Camera-type eye (tissue), 1 donor: Measurements from ENCODE around the gene COQ4.

DNA sequence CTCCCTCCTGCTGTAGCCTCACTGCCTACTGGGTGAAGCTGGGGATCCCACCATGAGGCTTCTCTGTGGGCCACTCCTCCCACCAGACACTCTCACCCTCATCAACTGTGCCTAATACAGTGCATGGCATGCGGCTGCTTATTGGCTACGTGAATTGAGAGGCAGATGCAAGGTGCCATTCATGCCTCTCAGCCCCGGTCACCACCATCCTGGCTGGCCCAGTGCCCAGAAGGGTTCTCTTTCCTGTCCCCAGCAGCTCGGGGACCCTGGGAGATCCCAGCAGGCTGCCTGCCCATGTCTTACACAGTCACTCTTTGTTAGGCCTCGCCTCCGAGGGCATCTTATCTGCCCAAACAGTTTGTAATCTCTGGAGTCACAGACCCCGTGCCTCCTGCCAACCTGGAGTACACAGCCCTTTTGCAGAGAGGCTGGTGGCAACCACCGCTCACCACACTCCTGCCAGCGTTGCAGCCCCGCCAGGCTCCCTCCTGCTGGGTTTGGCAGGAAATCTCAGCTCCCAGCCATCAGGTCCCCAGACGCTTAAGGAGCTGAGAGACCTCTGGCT is 6.9 kb upstream of the AK1 start:
- RAMPAGE, long total RNA: no peak

DNA sequence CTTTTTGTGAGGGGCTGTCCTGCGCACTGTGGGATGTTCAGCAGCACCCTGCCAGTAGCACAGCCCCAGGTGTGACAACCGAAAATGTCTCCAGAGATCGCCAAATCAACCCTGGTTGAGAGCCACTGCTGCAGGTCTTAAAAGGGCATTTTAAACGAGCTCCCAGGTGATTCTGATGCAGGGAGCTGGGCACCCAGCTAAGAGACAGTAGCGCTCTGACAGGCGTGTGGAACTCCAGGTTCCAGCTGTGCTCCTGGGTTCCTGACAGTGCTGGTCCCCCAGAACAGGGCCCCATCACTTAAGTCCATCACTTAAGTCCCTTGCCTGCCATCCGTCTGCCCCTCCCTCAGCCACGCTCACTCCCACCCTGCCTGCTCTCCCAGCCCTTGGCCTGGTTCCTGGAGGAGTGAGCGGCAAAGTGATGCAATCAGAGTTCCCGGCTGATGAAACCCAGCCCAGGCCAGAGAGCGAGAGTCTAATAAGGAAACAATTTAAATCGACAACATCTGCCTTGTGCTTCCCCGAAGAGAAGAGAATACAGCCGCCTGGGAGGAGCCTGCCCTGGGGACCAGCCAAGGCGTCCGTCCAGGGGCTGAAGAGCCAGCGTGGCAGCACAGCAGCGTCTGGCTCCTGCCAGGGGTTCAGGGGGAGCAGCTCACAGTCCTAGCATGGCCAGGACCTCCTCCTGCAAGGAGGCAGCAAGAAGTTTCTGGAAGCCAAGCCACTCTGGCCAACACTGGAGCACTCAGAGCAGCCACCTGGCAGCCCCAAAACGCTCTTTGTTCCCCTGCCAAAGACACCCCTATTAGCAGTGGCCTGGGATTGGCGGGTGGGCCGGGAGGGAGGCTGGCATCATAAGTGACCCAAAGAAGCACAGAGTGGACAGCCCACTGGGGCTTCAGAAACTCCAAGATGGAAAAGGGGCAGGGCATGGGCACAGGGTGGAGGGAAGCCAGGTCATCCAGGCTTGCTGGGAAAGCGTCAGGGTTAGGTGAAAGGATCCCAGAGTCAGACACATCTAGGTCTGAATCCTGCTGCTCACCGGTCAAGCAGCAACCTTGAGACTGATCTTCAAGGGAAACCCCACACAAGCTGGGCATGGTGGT is 15.2 kb downstream of the EEIG1 start:
- RAMPAGE, long total RNA: no peak

DNA sequence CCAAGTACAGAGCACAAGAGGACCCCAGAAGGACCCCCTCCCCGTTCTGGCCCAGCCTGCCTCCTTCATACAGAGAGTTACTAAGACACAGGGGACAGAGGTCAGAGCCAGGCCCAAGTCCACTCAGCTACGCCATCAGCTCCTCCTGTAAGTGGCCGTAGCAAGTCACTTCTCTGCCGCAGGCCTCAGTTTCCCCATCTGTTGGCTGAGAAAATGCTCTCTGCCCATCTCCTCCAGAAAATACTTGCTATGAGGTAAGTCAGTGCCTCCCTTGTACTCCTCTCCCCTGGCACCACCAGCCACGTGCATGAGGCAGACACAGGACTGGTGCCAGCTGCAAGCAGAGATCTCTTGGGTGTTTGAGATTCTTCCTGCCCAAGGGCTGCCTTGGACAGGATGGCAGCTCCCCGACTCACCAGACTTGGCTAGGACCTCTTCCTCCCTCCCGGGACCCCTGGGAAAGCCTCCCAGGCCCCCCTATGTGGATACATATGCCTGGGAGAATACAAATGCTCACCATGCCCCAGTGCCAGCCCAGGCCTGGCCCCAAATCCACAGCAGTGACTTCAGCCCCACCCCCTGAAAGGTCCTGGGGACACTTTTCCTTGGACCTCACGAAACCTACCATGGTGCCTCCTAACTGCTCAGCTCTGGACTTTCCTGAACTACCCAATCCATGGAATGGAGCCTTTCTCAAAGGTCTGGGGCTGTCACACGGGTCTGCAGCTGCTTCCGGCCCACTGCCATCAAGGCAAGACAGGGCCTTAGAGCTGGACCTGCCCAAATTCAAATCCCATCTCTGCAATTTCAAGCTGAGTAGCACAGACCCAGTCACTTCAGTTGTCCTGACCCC is 5.1 kb downstream of the EEIG1 start:
- RAMPAGE, long total RNA: no peak

DNA sequence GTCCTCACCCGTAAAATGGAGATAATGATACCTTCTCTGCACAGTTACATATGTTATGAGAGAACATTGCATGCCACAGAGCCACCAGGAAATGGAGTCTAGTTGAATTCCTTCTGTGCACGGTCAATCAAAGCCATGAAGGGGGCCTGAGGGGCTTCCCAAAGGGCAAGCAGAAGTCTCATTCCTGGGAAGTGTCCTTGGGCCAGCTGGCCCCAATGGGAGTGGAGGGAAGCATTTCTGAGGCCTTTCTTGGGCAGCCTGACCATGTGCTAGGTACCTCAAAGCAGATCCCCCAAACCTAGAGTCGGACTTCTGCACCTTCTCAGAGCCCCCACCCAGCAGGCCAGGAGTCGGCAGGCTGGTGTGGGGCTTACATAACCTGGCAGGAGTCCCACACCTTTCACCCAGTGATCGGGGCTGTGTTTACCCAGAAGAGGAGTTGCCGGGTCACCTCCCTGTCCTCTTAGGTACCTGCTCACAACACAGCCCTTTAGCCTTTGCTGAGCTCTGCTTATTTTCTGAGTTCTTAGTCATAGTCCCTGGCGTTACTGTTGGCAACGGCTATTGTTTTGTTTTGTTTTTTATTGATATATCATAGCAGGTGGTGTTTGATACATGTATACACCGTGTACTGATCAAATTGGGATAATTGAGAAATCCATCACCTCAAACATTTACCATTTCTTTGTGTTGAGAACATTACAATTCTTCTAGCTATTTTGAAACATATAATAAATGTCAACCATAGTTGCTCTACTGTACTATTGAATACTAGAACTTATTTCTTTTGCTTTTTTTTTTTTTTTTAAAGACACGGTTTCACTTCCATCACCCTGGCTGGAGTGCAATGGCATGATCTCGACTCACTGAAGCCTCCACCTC is 10.2 kb upstream of the EEIG1 start:
- RAMPAGE, long total RNA: no peak

- RAMPAGE, long total RNA: no peak
Measured at GRCh38 chr9:128030790-128031505, 36.2 kb downstream of the NAIF1 start.

DNA sequence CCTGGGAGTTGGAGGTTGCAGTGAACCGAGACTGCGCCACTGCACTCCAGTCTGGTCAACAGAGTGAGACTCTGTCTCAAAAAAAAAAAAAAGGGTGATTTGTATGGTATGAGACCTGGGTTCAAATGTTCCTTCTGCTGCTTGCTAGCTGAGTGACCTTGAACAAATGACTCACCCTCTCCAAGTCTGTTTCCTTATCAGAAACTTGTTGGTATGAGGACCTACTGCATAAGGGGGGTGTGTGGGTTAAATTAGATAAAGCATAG is 9.8 kb downstream of the SLC25A25 start:
- RAMPAGE, long total RNA: no peak

DNA sequence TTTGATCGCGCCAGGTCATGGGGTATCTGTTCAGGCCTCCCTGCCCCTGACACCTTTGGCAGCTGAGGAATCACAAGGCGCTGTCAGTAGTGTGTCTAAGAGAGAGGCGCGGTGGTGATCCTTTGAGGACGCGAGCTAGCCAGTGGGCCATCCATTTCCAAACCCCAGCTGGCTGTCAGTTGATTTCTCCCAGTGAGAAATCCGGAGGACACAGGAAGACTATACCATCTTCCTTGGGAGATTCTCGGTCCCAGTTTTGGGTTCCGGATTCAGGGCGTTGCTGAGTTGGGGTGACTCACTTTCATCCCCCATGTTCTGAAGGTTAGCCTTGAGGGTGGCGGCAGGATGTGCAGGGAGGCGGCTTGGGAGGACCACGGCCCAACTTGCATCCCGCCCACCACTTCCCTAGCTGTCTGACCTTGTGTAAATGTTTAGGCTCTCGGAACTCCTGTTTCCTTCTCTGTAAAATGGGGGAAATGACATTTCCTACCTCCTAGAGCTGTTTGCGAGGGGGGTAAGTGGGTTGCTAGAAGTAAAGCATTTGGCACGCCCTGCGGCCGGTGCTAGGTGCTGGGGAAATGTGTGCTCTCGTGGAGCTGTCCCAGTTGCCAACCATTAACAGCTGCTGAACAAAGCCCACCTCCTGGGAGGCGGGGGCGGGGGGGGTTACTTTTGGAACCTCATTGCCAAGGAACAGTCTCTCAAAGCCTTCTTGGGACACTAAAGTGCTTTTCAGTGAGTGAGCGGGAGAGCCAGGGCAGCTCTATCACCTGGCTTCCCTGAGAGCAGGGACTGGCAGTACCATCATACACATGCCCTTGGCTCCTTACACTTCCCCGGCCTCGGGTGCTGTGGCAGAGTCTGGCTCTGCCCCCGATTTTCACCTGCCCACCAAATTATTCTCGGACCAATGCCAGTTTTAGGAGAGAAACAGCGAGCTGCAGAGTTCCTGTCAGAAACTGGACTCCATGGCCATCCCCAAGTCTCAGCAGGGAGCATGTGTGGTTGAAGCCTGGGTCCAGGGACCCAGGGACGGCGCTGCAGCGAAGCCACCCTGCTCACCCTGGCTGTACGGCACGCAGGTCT is 27.5 kb downstream of the PTGES2 start:
- RAMPAGE, long total RNA: no peak

DNA sequence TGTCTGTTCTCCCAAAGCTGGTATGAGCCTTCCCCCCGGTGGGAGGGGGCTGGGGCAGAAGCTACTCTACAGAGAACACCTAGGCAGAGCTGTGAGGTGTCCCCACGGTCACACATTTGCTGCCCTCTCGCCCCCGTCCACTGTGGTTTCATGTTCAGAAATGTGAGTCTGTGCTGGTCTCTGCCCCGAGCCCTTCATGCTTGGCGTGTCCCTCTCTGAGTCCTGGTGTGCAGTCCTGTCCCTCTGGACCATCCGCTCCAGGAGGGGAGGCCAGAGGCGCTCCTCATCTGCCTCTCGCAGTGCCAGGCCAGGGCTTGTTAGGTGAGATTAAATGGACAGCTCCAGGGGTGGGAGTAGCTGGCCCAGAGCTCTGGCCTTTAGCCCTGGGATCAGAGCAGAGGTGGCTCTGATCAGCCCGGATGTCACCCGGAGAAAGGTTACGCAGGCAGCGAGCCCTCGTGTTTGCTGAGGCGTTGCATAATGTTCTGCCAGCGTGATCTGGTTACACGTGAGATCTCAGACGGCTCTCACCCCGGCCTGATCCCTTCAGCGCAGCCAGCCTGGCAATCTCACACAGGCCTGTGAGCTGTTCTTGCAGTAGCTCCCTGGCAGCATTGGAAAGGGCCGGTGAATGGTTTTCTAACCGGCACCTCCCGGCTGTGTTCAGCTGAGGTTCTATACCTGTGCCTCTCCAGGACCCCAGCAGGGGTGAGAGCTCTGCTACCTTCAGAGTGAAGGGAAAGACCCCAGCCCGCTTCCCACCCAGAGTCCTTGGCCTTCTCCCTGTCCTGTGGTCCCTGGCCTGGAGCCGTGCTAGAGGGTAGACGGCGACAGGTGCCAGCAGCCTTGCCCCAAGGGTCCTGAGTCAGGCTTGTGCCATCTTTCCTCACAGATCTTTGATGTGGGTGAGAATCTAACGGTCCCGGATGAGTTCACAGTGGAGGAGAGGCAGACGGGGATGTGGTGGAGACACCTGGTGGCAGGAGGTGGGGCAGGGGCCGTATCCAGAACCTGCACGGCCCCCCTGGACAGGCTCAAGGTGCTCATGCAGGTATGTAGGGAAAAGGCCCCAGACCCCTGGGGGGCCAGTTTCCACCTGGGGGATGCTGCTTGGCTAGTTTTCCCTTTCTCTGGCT is 24.4 kb downstream of the PTGES2 start:
- RAMPAGE, long total RNA: no peak

GRCh38 chr9:128160492-128160753 is 358 bp downstream of the BBLN start:
- RAMPAGE, long total RNA: no peak

GRCh38 chr9:128161838-128162864 is 2.1 kb downstream of the BBLN start:
- RAMPAGE, long total RNA: no peak

- RAMPAGE, long total RNA: no peak
Measured at GRCh38 chr9:128163447-128164002, 3.5 kb downstream of the BBLN start.

GRCh38 chr9:128168907-128169790 is 9.1 kb downstream of the BBLN start:
- RAMPAGE, long total RNA: no peak

DNA sequence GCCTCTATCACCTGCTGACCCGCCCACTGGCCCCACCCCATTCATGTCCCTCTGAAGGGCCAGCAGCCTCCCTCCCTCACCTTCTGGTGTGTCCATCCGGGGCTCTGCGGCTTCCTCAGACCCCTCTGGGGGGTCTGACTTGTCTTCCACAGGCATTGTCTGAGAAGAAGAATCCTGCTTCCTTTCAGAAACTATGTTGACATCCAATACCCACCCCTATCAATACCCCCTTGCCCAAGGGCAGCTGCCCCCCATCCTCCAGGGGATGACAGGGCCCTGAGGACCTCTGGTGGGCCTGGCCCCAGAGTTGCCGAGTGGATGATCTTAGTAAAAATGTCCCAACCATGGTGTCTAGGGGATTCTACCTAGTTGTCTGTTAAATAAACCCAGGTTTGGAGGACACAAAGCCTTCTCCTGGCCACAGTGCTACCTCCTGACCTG is 10.7 kb downstream of the CIZ1 start:
- RAMPAGE, long total RNA: no peak

- RAMPAGE, long total RNA: no peak
Measured at GRCh38 chr9:128218458-128219186, 15.4 kb downstream of the DNM1 start.

GRCh38 chr9:128258600-128259391 is 17.0 kb downstream of the GOLGA2 start:
- RAMPAGE, long total RNA: no peak

DNA sequence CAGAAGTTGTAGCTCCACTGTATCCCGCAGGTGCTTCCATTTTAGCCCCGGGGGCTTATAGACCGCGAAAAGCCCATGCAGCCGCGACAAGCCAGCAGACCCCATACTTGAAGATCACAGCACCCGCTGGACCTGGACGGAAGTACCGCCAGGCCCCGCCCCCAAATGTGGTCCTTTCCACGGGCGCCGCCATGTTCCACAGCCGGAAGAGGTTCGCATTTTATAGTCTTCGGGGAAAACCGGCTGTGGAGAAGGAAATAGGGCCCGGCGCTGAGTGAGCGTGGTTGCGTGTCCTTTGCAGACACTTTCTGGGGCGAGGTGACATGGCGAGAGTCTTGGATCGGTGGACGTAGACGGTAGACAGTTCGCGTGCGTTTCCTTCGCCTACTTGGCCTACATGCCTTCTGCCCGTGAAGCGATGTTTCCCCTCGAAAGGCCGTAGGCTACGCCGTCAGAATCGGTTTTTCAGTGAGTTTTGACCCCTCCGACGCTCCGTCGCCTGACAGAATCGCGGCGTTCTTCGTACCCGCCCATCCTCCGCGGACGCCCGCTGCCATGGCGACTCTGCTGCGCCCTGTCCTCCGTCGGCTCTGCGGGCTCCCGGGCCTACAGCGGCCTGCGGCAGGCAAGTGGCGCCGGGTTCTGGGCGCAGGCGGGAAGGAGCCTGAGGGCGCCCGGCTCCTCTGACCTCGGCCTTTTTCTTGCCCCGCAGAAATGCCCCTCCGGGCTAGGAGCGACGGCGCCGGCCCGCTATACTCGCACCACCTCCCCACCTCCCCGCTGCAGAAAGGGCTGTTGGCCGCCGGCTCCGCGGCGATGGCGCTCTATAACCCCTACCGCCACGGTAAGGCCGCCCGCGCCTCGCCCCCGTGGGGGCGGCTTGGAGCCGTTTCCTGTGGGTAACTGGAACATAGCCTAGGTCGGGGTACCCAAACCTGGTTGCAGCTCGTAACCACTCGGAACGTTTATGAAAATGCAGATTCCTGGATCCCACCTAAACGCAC is at the start of gene COQ4:
Gene COQ4, plus strand, starts transcription at position 536 of the 1,004 bp plus-strand sequence.
- RAMPAGE, long total RNA: start-site peak on the minus strand centred at position 125 of the sequence, 32 bp wide, 51 reads

- RAMPAGE, long total RNA: no peak
Measured at GRCh38 chr9:128389612-128390237, 18.6 kb downstream of the URM1 start.

DNA sequence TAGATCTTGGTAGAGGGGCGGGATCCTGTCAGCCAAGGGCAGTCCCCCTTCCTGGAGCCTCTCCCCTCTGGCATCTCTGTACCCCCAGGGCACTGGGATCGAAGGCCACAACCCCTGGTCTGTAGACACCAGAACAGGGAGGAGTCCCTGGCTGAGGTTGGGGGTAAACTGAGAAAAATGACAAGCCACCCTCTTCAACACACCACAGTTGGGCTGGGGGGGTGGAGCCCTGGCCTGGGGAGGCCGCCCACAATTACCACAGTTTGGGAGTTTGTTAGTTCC is 887 bp downstream of the CERCAM start:
- RAMPAGE, long total RNA: no peak

GRCh38 chr9:128553750-128554049 is 1.3 kb downstream of the SPTAN1 start:
- RAMPAGE, long total RNA: no peak

GRCh38 chr9:128635395-128636677 is 20.8 kb downstream of the DYNC2I2 start:
- RAMPAGE, long total RNA: no peak